ENCODE measurements around a stretch of chr11.

- PRO-cap, result no peak
- RAMPAGE, long total RNA, 4 experiments, result no peak in any of the 4 experiments
Measured at GRCh38 chr11:128716596-128717357, 22.9 kb downstream of the FLI1 start.

- PRO-cap, result no peak
- RAMPAGE, long total RNA, 4 experiments, result no peak in any of the 4 experiments
Measured at GRCh38 chr11:128890432-128890887, 696 bp upstream of the KCNJ5 start.

DNA sequence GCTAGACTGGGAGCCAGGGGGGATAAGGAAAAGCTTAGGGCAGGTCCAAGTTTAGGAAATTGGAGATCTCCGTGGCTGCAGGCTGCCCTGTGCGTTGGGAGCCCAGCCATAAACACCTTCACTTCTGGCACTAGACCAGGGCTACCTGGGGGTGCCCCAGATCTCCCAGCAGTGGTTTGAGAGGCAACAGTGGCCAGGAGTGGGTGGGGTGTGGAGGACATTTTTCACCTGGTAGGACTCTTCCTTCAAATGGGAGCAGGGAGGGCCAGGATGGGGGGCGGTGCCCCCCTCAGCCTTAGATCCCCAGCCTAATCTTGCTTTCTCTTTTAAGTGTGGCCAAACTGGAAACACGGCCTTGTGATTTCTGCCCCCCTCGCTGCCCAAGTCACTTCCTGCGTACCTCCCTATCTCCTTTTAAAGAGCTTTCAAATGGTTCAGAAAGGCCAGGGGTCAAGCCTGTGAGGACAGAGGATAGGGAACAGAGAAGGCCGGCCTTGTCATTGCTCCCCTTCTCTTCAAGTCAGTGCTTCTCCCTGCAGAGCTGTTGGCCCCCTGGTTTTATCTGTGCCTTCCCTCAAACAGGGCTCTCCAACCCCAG lies 777 bp downstream of the KCNJ5 start:
- PRO-cap, result no peak
- RAMPAGE, long total RNA, 4 experiments, result no peak in any of the 4 experiments

GRCh38 chr11:128903630-128904219 lies 12.6 kb downstream of the KCNJ5 start:
- PRO-cap, result no peak
- RAMPAGE, long total RNA, 4 experiments, result no peak in any of the 4 experiments

DNA sequence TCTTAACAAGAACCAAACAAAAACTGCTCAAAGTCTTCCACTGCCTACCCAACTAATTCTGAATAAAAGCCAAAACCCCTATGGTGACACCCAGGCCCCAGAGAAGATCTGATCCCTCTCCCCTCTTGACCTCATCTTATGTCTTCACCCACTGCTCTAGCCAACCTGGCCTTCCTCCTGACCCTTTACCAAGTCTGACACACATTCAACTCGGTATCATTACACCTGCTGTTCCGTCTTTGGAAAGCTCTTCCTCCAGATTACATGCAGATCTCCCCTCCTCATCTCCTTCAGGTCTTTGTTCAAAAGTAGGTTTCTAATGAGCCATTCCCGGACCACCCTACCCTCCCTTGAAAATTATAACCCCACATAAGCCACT lies 84.7 kb upstream of the TP53AIP1 start:
- PRO-cap, result no peak
- RAMPAGE, long total RNA, 4 experiments, result no peak in any of the 4 experiments

DNA sequence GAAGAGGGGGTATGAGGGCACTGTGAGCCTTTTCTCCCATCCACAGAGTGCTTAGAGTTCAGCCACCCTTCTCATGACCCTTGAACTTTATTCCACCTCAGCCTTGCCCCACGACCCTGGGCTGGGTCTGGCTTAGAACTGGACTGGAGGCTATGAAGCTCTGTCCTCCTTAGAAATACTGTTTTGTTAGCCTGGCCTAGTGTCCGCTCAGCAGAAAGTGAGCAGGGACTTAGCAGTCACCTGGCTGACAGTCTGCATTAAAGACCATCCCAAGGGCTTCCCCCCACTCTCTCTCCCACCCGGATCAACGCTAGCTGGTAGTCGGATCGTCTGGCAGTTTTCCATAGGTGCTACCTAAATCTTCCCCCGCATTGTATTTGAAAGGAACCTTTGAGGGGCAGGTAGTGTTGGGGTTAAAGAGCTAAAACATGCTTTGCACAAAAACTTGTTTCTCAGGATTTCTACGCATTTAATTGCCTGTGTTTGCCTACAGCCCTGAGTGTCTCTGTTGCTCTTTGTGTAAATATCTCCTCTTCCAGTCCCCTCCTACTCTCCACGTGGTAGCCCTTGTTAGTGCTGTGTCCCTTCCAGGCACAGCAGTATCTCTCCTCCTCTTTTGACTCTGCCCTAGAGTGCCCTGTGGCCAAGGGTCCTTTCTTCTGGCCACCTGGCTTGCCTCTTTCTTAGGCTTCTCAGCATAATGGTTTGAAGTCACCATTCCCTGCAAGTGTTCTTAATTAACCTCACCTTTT lies 81.5 kb downstream of the BARX2 start:
- PRO-cap, result no peak
- RAMPAGE, long total RNA, 4 experiments, result no peak in any of the 4 experiments

GRCh38 chr11:129695982-129696459 lies 119.6 kb upstream of the TMEM45B start:
- PRO-cap, result no peak
- RAMPAGE, long total RNA, 4 experiments, result no peak in any of the 4 experiments

GRCh38 chr11:129816198-129816522 lies 512 bp downstream of the TMEM45B start:
- PRO-cap, result no peak
- RAMPAGE, long total RNA, 4 experiments, result no peak in any of the 4 experiments

- PRO-cap, result no peak
- RAMPAGE, long total RNA, 4 experiments, result no peak in any of the 4 experiments
Measured at GRCh38 chr11:129861710-129862311, 33.6 kb downstream of the NFRKB start.

- PRO-cap, result no peak
- RAMPAGE, long total RNA, 4 experiments, result no peak in any of the 4 experiments
Measured at GRCh38 chr11:129905608-129906027, 10.2 kb upstream of the NFRKB start.

DNA sequence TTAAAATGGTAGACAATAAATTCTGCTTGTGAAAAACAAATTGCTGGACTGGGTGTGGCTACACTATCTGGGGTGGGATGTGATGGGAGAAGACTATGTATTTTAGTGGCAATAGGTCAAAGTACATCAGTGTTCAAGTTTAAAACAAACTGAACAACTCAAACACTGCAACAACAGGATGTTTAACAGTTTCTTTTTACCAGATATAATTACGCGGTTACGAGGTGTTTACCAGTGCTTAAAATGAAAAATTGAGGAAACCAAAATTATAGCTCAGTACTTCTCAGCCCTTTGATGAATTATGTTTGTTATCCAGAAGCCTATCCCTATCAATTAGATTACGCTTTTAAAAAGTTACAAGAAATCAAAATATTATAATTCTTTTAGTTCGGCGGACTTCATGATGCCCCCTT lies 3.2 kb downstream of the PRDM10 start:
- PRO-cap, result no peak
- RAMPAGE, long total RNA, 4 experiments, result no peak in any of the 4 experiments

DNA sequence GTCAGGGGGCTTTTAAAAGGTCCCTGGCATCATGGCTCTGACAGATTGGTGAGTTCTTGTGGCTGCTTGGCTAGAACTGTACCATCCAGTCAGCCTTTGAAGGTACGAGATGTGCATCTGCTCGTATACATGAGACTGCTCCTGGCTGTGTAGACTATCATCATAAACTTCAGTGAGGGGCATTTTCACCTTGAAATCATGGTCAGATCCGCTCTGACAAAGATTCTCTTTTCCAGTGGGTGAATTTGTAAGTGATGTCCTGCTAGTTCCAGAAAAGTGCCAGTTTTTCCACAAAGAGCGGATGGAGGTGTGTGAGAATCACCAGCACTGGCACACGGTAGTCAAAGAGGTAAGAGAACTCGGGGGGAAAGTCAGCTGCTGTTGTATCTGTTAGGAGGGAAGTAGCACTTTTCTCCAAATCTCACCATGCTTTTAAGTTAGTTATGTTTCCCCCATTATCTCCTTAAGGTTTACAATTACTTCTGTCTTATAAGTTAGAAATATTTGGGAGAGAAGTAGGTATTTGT lies 39.0 kb upstream of the ST14 start:
- PRO-cap, result no peak
- RAMPAGE, long total RNA, 4 experiments, result no peak in any of the 4 experiments

DNA sequence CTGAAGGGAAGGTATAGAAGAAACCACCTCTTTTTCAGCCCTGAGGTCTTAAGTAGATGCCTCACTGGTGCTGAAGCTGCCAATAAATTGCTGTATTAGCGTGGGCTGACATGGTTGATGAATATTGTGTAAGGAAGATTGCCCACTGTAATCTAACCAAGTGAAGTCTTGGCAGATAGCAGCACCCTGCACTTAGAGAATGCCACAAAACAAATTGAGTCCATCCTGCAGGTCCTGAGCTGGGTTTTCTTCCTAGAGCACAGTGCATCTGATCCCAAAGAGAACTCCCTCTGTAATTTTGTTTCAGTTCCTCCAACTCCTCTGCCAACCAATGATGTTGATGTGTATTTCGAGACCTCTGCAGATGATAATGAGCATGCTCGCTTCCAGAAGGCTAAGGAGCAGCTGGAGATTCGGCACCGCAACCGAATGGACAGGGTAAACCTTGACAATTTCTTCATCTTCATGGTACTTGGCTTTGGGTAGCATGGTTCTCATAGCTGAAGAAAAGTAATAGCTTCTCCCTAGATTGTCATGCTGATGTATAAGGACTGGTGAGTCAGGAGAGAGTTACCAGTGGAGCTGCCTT lies 33.1 kb upstream of the ST14 start:
- PRO-cap, result no peak
- RAMPAGE, long total RNA, 4 experiments, result no peak in any of the 4 experiments

GRCh38 chr11:130180529-130180844 lies 20.9 kb downstream of the ST14 start:
- PRO-cap, result no peak
- RAMPAGE, long total RNA, 4 experiments, result no peak in any of the 4 experiments

DNA sequence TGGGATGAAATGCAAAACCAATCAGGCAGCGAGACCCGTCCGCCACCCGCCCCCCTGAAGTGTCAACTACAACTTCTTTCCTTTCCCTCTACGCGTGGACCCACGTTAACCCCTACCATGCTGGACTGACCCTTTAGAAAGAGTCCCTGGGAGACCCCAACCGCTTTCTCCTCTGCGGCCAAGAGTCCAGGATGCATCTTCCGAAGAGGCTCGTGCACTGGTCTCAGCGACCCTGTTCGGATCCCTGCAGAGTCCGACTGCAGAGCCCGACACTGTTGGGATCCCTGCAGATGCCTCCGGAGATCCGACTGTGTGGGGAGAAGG lies 311 bp upstream of the ADAMTS8 start:
- PRO-cap, result no peak
- RAMPAGE, long total RNA, 4 experiments, result no peak in any of the 4 experiments

GRCh38 chr11:130476229-130476888 lies 27.9 kb downstream of the ADAMTS15 start:
- PRO-cap, result no peak
- RAMPAGE, long total RNA, 4 experiments, result no peak in any of the 4 experiments

DNA sequence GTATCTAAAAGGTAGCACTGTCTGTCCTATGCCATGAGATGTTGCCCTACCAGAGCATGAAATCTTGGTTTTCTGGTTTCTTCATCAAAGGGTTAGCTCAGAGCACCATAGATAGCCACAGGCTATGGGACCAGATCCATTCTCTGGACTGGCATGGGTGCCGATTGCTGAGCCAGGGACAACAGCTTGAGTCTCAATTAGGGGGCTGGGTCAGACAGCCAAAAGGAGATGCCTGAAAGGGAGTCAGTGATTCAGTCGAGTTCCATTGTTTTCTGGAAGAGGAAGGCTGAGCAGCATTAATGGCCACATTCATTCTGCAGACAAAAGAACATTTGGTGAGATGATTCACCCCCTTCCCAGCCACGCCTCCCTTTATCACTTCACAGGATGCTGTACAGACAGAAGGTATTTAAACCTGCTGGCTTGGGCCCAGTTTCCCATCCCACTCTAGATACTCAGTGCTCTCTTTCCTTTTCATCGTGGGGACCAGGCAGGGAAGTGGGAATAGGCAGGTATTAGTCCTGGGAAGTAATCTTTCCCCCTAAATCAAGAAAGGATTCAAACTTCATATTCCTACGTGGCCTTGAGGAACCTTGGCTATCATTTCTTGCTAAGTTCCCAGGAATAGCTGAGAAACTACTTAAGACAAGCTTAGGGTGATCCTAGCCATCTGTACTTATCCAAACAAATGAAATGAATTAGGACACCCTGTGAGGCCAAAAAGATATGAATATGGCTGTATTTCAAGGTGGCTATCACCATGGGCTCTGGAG lies 132.0 kb downstream of the ADAMTS15 start:
- PRO-cap, result no peak
- RAMPAGE, long total RNA, 4 experiments, result no peak in any of the 4 experiments

DNA sequence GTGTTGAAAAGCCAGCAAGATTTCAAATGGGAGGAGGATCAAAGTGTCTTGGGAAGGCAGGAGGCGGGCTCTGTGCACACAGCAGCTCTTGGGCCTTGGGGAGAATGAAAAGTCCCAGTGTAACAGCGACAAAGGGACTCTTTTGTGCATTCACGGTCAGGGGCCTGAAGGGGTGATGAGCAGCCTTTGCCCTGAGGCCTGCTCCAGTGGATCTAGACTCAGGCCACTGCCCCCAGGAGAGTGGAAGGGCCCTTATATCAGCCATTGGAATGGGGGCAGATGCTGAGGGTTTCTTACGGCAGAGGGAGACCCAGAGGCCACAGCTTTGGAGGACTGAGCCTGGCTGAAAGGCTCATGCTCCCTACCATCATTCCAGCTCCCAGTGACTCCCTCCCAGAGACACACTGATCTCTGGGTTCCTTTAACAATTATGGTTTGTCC lies 135.5 kb downstream of the ADAMTS15 start:
- PRO-cap, result no peak
- RAMPAGE, long total RNA, 4 experiments, result no peak in any of the 4 experiments

- PRO-cap, result no peak
- RAMPAGE, long total RNA, 4 experiments, result no peak in any of the 4 experiments
Measured at GRCh38 chr11:130909781-130910574, 6.3 kb downstream of the SNX19 start.

- PRO-cap, result no peak
- RAMPAGE, long total RNA, 4 experiments, result no peak in any of the 4 experiments
Measured at GRCh38 chr11:131909574-131910176, 539.3 kb downstream of the NTM start.